Heart (tissue), 3 donors: ENCODE measurements around a stretch of chr6.

GRCh38 chr6:43024388-43025370 is 3.3 kb downstream of the RRP36 start:
- RAMPAGE, long total RNA, 2 experiments, result no peak in any of the 2 experiments

- RAMPAGE, long total RNA, 2 experiments, result no peak in any of the 2 experiments
These were observed 6.2 kb upstream of the PTK7 start for GRCh38 chr6:43069825-43070367.

DNA sequence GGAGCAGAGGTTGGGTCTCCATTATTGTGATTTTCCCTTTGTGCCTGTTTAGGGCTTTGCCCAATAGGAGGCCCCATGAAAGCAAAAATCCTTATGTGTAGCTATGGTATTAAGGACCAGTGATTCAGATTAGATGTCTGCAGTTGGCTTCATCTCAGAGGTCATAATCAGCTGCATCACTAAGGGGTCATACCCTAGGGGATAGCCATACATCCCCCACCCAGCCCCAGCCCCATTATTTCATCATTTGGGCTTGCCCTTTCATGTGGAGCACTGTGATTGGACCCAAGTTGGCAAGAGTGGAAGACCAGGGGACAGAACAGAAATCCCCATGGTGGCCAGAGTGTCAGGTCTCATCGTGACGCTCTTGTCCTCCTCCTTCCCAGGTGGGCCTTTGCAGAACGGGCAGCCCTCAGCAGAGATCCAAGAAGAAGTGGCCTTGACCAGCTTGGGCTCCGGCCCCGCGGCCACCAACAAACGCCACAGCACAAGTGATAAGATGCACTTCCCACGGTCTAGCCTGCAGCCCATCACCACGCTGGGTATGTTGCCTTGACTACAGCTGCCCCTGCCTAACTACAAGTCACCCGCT is 26.9 kb upstream of the SRF start:
- RAMPAGE, long total RNA, 2 experiments, result no peak in any of the 2 experiments

GRCh38 chr6:43275004-43276053 is 22.7 kb upstream of the SLC22A7 start:
- RAMPAGE, long total RNA, 2 experiments, result no peak in any of the 2 experiments

DNA sequence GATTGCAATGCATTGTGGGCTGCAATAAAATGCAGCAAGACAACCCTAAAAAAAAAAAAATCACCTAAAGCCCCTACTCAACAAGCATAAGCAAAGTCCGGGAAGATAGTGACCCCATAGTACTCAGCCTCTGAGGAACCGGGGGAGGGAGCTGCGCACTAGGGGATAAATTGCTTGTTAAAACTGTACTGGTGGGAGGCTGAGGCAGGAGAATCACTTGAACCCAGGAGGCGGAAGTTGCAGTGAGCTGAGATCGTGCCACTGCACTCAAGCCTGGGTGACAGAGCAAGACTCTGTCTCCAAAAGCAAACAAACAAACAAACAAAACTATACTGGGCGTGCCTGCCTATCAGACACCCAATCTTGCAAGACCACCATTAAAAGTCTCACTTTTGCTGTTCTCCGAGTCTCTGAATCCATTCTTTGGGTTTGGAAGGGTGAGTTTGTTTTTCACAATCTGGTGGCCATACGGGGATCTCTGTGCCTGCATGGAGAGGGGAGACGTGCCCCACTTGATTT is 21.7 kb upstream of the ZNF318 start:
- RAMPAGE, long total RNA, 2 experiments, result no peak in any of the 2 experiments

DNA sequence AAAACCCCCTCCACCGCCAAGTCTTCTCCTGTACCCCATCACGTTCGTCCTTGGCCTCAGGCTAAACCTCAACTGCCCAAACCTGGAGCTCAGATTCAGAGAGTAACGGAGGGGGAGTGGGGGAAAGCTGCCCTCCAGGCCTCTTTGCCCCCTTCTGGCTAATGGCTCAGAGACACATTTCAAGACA is 784 bp upstream of the DLK2 start:
- RAMPAGE, long total RNA, 2 experiments, result no peak in any of the 2 experiments

GRCh38 chr6:43493822-43494366 is 16.3 kb downstream of the LRRC73 start:
- RAMPAGE, long total RNA, 2 experiments, result no peak in any of the 2 experiments

GRCh38 chr6:43779625-43780341 is 9.8 kb downstream of the VEGFA start:
- RAMPAGE, long total RNA, 2 experiments, result no peak in any of the 2 experiments

DNA sequence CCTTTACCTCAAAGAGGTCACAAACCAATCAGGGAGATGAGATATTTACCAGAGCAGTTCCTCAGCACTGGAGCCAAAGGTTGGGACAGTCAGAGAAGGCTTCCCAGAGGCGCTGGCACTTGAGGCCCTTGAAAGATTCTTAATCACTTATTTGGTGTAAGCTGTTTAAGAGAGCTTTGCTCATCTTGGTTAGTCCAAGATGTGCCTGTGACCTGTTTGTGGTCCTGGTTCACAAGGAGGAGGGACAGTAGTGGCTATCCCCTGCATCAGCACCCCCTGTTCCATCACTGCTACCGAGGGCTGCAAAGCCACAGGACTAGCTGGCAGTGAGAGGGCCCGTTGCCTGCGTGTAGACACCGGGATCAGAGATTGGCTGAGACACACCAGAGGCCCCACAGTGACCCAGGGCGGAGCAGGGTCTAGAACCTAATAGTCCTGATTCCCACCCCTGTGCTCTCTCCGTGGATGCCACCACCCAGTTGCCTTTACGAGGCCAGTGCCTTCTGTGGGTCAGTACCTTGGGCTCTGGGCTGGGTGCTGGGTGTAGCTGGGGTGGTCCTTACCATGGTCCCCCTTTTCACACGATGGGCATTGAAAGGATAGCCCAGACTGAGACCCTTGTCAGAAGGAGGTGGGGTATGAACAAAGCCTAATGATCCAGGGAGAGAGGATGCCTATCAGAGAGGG is 35.8 kb downstream of the VEGFA start:
- RAMPAGE, long total RNA, 2 experiments, result no peak in any of the 2 experiments

GRCh38 chr6:43874225-43874721 is 104.3 kb downstream of the VEGFA start:
- RAMPAGE, long total RNA, 2 experiments, result no peak in any of the 2 experiments

- RAMPAGE, long total RNA, 2 experiments, result no peak in any of the 2 experiments
These were observed 156.0 kb downstream of the MRPL14 start for GRCh38 chr6:43970863-43971953.

- RAMPAGE, long total RNA, 2 experiments, result no peak in any of the 2 experiments
These were observed 127.1 kb downstream of the MRPL14 start for GRCh38 chr6:43999798-44000811.

- RAMPAGE, long total RNA, 2 experiments, result no peak in any of the 2 experiments
These were observed 125.4 kb downstream of the MRPL14 start for GRCh38 chr6:44001752-44002356.

GRCh38 chr6:44041419-44042106 is 85.7 kb downstream of the MRPL14 start:
- RAMPAGE, long total RNA, 2 experiments, result no peak in any of the 2 experiments

GRCh38 chr6:44056736-44057289 is 70.4 kb downstream of the MRPL14 start:
- RAMPAGE, long total RNA, 2 experiments, result no peak in any of the 2 experiments

DNA sequence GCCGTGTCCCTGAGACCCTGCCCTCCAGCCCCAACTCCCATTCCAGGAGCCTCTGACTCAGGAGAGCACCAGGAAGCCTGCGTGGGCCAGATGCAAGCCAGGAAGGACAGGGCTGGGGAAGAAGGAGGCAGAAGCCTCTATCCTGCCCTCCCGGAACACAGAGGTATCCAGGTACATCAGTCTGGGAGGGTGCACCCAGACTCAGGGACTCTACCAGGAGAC is 39.9 kb downstream of the MRPL14 start:
- RAMPAGE, long total RNA, 2 experiments, result no peak in any of the 2 experiments

GRCh38 chr6:44217926-44218921 is 1.5 kb downstream of the MYMX start:
- RAMPAGE, long total RNA, 2 experiments, result no peak in any of the 2 experiments

- RAMPAGE, long total RNA, 2 experiments, result start-site peak on the plus strand in 1 of 2 experiments, at chr6:44227005-44227039 at its widest, 469 reads per replicate
These were observed 3.3 kb downstream of the SLC29A1 start for GRCh38 chr6:44226504-44227264.

DNA sequence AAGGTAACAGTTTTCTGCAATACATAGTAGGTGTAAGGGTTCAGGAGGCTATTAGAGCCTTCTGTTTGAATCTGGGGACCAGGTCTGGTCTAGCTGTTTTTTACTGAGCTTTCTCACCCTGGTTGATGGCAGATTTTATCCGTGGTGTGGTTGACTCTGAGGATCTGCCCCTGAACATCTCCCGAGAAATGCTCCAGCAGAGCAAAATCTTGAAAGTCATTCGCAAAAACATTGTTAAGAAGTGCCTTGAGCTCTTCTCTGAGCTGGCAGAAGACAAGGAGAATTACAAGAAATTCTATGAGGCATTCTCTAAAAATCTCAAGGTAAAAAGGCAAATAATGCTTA is 4.4 kb downstream of the HSP90AB1 start:
- RAMPAGE, long total RNA, 2 experiments, result no peak in any of the 2 experiments

DNA sequence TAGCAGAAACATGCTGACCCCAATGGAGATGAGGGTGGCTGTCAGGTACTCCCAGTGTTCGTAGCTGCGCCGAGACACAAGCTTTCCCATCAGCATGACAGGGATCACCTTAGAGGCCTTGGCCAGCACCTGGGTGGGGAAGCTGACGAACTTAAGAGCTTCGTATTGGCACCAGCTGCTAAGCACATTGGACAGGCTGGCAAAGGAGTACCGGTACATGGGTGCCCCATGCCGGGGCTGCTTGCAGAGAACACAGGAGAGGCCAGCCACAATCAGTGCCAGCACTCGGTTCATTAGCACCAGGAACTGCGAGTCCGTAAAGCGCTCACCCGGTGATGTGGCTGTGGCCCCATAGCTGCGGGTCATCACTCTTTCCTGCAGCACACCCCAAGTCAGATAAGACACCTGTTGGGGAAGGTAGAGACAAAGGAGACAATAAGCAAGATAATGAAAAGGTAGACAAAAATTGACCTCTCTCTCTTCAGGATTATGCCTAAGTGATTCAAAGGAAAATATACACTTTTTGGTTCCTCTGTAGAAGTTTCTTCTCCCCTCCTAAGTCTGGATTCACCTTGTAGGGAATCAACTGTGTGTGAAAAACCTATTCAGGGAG is 2.0 kb downstream of the SLC35B2 start:
- RAMPAGE, long total RNA, 2 experiments, result no peak in any of the 2 experiments